ENCODE measurements around the genes SEMA7A, CYP1A1, CSK and ULK3.

- PRO-cap, result no peak
Observed at GRCh38 chr15:73753832-73754307, 719 bp upstream of the INSYN1 start.

GRCh38 chr15:73928800-73929175, 2.5 kb downstream of the LOXL1 start:
- PRO-cap, result no peak

DNA sequence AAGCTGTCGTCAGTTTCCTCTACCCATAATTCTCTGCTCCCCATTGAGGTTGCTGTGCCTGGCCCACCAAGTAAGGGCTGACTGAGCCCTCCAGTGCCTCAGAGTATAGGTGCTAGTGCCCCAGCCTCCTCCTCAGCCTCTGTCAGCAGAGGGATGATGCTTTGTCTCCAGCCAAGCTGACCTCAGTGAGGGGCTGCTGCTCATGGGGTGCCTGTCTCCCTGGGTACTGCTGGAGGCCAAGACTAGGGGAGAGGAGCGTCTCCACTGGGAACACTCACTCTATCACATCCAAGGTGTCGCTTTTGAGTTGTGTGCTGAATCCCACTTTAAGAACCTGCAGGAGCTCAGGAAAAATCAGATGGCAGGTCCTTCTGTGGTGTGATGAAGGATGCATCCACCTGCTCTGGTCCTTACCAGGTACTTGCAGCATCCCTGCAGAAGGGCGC, 3.0 kb downstream of the LOXL1 start:
- PRO-cap, result no peak

DNA sequence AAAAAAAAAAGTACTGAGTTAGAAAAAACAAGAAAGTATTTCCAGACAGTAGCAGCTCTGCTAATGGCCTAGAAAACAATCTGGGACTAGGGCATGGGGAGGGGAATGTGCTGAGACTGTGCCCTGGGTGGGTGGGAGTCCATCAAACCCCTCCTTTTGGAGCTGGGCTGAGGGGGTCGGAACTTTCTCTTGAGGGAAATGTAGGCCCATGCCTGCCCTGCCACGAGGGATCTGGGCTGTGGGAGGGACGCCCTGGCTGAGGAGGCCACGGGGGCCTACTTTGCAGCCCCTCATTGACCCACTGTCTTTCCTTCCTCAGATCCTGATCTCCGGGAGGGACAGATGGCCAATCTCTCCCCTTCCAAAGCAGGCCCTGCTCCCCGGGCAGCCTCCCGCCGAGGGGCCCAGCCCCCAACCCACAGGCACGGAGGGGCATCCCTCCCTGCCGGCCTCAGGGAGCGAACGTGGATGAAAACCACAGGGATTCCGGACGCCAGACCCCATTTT, 25.3 kb downstream of the LOXL1 start:
- PRO-cap, result no peak

DNA sequence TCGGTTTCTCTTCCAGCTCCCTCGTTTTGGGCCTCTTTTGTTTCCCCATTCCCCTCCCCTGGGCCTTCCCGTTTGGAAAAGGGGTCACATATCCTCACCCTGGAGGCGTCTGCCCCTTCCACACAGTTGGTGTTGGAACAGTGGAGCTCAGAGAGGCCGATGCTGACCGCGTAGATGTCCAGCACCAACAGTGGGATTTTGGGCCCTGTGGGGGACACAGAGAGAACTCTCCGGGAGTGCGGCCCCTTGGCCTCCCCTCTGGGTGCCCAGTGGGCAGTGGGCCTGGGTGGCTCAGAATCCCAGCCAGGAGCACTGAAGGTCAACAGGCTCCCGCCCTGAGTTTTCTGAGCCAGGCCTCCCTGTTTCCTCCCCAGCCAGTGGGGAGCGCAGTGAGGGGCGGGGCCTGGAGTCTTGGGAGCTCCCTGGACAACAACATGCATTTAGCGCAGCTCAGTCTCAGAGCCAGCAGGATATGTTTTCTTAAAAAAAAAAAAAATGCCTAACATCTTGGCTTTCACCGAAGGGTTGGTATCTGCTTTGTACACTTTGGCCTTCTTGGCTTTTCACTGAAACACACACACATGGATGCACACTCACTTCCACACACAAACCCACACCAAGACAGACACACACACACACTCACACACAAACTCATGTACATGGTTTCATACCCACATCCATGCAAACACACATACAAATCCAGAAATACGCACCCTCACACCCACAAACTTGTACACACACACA, 639 bp upstream of the ISLR start:
- PRO-cap, result no peak

DNA sequence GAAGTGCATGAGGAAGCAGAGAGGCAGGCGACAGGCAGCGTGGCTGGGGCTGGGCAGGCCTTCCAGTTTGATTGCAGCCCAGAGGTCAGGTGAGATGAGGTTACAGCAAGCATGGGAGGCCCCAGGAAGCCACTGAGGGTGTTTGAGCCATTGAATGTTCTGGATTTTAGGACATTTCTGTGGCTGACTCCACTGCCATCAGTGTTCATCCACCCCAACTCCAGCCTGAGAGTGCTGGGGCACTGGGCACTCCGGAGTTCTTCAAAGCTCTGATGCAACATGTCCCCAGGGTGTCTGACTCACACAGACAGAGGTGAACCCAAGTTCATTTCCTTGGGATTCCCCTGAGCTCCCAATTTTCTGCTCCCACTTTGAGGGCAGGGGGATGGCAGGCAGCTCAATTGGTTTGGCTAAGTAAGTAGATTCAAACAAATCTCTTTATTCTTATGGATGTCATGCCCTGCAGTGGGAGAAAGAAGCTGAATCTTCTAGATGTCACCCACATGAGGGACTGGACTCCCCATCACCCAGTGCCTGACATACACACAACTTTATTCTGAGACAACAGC, 2.2 kb downstream of the STRA6 start:
- PRO-cap, result no peak

DNA sequence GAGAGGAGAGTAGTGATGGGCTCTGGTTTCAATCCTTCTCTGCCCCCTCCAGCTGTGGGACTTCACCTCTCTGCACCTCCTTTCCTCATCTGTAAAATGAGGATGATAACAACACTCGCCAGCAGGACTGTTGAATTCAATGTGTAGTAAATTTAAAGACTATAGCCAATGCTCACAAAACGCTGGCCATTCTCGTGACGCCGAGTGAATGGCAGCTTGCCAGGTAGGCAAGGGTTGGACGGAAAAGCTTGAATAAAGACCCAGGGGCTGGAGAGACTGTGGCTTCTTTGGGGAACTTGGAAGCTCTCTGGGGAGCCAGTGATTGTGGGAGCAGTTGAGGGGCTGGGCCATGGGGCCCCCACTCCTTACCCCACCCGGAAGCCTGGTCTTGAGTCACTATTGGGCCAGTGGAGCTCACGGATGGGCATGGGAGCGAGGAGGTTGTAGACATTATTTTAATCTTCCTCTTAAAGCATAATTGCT, 7.8 kb upstream of the CCDC33 start:
- PRO-cap, result no peak

DNA sequence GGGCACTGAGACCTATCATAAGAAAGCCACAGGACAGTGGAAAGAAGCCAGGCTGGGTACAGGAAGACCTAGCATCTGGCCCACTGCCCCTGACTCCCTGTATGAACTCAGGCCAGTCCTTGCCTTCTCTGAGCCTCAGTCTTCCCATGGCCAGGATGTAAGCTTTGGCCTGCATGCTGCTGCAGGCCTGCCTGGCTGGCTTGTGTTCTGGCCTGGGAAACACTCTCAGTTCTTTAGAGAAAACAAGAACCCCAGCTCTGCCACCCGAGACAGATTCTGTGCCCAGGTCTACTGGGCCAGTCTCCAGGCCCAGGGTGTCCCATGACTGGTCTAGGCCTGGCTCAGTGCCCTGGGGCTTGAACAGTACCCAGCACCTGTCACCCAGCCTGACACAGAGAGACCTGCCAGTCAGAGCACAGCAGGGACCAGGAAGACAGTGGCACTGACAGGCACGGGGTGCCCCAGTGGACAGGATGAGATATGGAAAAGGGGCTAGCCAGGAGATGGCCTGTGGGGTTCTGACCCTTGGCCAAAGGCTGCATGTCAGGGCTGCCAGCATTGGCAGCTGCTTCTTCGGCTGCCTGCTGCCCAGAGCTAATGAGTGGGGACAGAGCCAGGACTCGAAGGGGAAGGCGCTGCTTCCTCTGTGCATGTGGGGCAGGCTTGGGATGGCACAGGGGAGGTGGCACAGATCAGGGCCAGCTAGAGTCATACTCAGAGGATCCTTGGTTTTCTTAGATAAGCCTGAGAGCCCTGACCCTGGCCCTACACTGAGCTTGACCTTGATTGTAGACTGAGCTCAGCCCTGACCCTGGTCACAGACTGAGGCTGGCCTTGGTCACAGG, 15.0 kb downstream of the CCDC33 start:
- PRO-cap, result no peak

- PRO-cap, result no peak
Observed at GRCh38 chr15:74365275-74365606, 2.2 kb downstream of the CYP11A1 start.

DNA sequence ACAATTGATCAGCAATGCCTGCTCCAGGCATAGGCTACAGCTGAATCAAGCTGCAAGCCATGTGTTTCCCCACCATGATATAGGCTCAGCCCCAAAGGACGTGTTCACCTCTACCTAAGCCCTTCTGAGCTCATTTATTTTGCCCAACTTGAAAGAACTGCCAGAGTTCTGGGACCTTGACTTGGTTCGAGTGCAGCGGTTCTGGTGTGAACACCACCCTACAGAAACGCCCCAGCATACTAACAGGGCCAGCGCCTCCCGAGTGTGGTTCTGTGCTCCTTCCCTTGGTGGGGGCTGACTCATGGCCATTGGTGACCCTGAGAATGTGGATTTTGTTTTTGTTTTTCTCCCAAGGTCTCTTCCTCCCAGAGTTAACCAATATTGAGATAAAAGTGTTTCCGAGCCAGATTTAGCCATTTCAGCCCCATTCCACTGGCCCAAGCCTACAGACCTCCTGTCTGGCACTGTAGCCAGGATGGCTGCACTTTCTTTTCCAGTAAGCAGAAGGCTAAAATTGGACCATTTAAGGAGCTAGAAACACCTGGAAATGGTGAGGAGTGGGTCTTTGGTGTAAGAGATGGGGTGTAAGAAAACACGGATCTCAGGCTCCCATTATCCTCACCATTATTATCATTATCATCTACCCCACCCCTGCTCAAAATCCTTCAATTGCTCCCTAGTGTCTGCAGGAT, 27.9 kb downstream of the SEMA7A start:
- PRO-cap, result no peak

DNA sequence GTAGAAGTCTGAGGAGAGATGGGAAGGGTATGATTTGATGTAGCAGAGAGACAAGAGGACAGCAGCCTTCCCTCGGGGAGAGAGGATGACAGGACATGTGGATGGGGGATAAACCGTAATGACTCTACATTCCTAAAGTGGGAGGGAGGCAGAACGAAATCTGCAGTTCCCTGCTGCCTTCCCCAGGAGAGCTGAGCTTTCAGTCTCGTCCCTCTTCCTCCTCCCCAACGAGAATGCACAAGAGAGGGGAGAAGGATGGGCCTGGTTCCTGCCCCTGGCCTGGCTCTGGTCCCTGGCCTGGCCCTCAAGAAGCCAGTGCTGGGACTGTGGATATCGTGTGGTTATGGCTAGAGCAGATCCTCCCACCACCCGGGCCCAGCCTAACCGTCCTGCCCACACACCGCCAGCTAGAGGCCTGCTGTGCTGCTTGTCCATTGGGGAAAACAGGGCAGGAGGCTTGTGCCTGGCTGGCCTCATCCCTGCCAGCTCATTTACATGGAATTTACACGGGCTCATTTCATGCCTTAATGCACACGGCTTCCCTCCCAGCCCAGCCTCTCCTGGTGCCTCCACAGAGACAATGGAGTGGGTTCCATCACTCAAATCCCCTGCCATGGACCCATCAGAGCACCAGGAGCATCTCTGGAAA, 26.5 kb downstream of the SEMA7A start:
- PRO-cap, result no peak

GRCh38 chr15:74432899-74434206, at the start of gene SEMA7A:
TSS of gene SEMA7A (minus strand) at chr15:74433958.
- PRO-cap, result bidirectional peak, plus-strand start at chr15:74434077, minus-strand start at chr15:74433958

GRCh38 chr15:74481415-74481783, 20.4 kb upstream of the UBL7 start:
- PRO-cap, result unidirectional peak, minus-strand start at chr15:74481724

DNA sequence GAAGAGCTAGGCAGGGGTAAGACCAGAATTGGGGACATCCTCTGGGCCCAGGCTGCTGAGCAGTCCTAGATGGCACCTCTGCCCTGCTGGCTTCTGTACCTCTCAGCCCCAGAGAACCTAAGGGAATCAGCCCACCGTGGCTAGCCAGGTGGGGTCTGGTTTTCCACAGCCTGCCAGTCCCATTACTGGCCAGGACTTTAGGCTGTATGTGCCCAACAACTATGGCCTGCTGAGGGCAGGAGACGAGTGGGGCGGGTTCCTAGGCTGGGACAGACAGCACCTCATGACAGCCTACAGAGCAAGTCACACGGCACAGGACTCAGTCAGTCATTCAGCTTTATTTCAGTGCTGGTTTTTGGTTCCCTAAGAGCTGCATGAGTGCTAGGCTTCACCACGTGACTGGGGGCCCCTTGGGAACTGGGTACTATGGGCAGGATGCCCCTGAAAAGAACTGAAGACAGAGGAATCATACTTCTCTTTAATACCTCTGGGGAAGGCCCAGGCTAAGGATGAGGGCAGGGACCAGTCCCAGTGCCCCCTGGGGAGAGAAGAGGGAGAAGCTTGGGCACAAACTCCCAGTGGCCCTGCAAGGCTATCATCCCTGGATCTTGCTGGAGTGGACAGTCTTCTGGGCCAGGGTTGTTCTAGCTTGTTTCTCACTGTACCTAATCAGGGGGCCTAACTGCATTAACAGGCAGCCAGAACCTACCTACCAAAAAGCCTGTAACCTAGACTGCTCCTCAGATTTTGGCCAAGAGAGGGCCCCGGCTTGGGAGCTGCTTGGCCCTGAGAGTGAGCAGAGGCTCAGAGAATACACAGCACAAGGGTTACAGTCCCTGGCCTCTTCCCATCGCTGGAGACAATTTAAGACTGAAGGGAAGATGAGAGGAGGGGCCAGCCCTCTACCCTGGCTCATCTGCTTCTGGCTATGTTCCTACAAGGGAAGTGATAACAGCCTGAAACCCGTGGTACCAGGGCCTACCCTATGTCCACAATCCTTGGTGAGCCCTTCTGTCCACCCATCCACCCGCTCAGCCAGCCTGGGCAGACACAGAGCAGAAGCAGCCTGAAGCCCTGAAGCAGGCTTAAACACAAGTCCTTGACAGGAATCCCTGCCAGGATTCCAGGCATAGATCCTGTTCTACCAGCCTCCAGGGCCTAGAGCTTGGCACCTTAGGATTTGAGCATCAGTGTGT, 15.0 kb downstream of the CLK3 start:
- PRO-cap, result no peak

- PRO-cap, result no peak
Observed at GRCh38 chr15:74725427-74725710, at the start of gene CYP1A1. TSS of gene CYP1A1 (minus strand) at chr15:74725528.

- PRO-cap, result bidirectional peak, plus-strand start at chr15:74782059, minus-strand start at chr15:74781947; bidirectional peak, plus-strand start at chr15:74782520, minus-strand start at chr15:74782448; unidirectional peak, minus-strand start at chr15:74782708
Observed at GRCh38 chr15:74782018-74782882, at the start of gene CSK. TSS of gene CSK (plus strand) at chr15:74782080.

GRCh38 chr15:74842265-74843436, at the start of gene ULK3:
TSS of gene ULK3 (minus strand) at chr15:74843156.
- PRO-cap, result bidirectional peak, plus-strand start at chr15:74842791, minus-strand start at chr15:74842676; bidirectional peak, plus-strand start at chr15:74843353, minus-strand start at chr15:74843156

DNA sequence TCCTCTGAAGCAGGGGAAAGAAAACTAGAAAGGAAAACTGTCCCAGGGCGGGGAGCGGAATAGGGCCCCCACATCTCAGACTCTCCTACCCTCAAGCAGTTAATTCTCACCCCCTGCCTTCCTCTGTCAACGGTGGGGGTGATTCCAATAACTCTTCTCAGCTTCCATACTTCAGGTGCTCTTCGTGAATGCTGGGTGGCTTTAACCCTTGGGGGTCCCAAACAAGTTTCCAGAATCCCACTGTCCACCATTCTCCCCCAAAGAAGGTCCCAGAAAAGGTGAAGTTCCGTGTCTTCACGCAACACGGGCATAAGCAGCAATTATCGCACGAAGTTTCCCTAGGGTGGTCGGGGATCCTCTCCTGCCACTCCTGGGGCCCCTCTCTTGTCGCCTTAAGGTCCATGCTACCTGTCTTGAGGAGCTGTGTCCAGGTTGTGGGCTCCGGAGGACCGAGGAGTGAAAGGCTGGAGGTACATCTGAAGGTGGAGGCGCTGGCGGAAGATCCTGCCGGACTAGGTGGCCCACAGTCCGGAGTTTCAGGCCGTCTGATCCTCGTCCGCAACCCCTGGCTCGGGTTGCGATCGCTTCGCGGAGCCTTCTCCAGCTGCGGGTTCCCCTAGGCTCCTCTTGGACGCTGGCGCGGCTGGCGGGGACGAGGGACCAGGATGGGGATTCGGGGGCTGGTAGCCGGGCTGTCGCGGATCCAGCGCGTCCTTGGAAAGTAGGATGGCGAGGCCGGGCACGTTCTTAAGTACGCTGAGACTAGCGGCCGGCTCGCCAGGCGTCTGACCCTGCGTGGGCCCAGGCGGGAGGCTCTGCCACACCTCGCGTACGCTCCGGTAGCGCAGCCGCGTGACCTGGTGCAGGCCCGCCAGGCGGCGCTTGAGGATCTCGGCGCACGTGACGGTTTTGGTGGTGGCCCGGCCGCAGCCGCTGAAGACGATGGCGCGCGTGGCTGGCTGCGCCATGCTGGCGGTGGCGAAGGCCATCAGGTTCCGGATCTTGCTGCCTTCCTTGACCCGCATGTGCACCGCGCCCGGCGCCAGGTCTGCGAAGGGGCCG, 793 bp downstream of the RPP25 start:
- PRO-cap, result bidirectional peak, plus-strand start at position 901 of the sequence, minus-strand start at position 787 of the sequence

DNA sequence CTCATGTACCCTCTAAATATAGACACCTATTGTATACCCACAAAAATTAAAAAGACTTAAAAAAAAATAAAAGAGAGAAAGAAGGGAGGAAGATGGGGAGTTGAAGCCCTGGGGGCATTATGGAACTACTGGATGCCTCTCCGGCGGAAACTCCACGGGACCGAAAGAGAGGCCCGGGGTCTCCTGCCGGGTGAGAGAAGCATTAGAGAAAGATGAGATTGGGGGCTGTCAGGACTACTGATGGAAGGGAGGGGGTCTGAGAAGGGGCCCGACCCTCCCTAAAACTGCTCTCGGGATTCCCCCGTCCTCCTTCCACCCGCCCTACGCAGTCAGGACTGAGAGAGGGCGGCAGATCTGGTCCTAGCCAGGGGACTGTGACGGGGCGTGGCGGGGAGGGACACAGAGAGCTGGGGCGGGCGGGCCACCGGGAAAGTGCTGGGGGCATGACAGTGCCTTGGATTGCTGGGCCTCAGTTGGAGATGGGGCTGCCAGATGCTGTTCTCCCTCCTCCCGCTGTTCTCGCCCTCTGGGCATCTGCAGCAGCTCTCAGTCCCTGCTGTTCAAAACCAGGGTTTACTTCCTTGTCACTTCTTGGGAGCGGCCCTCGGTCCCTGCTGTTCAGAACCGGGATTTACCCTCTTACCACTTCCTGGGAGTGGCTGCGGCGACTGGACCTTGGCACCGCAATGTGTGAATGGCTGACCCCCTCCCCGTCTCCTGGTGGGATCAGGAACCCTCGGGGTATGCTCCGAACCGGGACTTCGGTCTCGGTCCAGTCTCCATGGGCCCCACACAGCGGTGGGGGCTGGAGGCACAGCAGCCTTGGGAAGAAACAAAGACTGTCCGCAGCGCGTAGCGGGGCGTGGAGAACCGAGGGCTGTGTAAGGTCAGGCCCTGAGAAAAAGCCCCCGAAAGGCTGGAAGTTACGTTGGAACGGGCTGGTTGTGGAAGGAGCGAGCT, 1.8 kb upstream of the RPP25 start:
- PRO-cap, result bidirectional peak, plus-strand start at position 658 of the sequence, minus-strand start at position 536 of the sequence

- PRO-cap, result no peak
Observed at GRCh38 chr15:74961117-74962243, 4.9 kb upstream of the RPP25 start.

Measured in ileum (tissue), 1 donor.